NB4 (cell line): Measurements from ENCODE around the gene CPLX4.

DNA sequence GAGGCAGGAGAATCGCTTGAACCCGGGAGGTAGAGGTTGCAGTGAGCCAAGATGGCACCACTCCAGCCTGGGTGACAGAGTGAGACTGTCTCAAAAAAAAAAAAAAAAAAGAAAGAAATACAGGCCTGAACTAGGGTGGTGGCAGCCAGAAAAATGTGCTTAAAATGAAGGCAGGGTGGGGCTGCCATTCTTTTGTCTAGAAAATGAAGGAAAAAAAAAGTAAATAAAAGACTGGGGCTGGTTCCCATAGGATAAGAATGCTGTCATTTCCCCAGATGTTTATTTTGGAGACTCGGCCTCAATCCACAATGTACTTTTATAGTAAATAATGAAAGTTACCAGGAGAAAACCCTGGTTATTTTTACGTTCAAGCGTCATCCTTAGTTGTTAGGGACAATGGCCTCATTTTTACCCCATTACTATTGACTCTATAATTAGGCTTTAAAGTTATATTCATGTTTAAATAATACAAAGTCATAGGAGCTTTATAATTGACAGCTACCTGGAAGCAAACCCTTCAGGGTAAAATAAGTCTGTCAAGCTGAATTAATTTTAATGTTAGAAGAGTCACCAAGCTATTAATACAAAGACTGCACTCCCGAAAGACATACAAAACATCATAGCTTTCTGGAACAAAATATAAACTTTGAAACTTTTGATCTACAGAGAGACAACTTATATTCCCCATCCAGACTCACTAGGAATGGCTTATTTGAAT, 58.7 kb downstream of the ATP8B1 start:
- RRBS = no CpG with 5 or more reads among the region's 6 CpGs

GRCh38 chr18:57784505-57785244, 18.4 kb downstream of the ATP8B1 start:
- RRBS = 100% methylated on average over 3 of the region's 12 CpGs

GRCh38 chr18:57802812-57803135, 341 bp downstream of the ATP8B1 start:
- RRBS = 36% methylated on average over 30 of the region's 37 CpGs

DNA sequence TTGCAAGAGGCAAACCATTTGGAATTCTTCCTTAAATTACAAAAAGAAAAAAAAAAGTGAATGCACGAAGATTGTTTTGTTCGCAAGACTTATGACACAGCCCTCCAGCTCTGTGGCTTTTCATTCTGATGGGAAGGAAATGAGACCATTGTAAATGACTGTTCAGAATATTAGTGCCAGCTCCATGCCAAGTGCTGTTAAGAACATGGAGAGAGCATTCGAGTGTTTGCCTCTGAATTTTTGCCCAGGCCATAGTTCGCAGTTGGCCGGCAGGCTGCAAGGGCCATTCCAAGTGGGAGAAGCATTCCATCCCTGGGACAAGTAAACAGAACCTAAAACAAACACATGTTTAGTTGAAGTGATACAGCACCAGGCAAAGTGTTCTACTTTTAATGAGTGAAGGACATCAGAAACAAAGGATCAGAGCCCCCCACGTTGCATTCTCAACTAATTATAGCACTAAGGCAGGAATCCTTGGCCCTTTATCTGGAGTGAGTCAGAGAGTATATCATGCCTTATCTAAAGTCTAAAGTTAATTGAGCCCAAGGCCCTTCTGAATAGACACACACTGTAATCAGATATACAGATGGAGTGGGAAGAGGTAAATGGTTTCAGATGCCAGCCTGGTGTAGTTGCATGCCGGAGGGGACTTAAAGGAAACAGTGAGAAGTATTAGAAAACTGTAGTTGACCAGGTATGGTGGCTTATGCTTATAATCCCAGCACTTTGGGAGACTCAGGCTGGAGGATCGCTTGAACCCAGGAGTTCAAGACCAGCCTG, 53.2 kb downstream of the NEDD4L start:
- RRBS = no CpG with 5 or more reads among the region's 8 CpGs

DNA sequence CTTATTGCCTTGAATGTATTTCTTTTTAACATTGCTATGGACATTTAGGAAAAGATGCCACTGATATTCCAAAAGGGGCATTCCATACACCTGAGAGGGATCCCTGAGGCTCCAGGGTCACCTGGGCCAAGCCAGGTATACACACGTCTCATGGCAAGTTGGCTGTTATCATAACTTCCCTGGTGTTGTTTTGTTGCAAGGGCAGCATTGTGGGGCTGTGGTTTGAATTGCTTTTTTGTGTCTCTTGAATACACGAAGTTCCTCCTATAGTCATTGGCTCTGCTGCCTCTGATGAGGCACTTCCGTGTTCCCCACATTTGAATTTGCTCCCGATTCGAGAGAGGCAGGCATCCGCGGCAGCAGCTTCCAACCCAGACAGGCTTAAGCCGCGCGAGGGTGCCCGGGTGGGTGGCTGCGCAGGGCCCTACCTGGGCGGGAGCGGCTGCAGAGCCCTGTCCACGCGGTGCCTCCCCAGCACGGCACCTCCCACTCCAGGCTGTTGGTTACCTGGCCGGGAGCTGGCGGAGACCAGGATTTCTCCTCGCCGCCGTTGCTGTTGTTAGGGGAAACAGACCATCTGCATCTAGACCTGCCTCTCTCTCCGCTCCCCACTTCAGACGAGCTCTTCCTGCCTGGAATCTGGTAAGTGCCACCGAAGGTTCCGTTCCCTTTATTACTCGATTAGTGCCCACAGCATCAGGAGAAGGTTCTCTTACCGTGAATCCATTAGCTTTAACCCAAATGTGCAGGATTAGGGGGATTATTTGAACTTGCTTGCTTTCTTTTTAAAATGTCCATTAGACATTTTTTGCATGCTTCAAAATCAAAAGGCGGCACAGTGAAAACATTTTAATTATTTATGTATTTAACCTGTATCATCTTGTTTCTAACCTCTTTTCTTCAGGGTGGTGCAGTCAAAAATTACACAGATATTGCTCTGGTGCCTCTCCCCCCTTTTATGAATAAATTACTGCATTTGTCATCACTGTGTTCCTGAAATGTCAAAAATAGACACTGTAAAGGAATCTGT, 151.4 kb downstream of the NEDD4L start:
- RRBS = no CpG with 5 or more reads among the region's 29 CpGs

GRCh38 chr18:58276564-58277747, 232.9 kb downstream of the NEDD4L start:
- RRBS = no CpG with 5 or more reads among the region's 11 CpGs

- RRBS = 97% methylated on average over 8 of the region's 24 CpGs
These were observed 285.0 kb downstream of the NEDD4L start for GRCh38 chr18:58328870-58329519.

DNA sequence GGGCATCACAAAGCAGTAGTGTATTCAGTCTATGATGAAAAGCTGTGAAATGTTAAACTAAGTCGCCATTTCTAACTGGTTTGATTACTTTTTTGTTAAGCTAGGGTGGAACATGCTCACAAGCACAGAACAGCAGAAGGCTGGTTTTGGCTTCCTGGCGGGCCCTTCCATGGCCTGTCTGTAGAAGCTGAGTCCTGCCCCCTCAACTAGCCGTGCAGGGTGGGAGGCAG, 290.8 kb downstream of the ALPK2 start:
- RRBS = no CpG with 5 or more reads among the region's 3 CpGs

GRCh38 chr18:58402994-58403525, 225.8 kb downstream of the ALPK2 start:
- RRBS = no CpG with 5 or more reads among the region's 9 CpGs

DNA sequence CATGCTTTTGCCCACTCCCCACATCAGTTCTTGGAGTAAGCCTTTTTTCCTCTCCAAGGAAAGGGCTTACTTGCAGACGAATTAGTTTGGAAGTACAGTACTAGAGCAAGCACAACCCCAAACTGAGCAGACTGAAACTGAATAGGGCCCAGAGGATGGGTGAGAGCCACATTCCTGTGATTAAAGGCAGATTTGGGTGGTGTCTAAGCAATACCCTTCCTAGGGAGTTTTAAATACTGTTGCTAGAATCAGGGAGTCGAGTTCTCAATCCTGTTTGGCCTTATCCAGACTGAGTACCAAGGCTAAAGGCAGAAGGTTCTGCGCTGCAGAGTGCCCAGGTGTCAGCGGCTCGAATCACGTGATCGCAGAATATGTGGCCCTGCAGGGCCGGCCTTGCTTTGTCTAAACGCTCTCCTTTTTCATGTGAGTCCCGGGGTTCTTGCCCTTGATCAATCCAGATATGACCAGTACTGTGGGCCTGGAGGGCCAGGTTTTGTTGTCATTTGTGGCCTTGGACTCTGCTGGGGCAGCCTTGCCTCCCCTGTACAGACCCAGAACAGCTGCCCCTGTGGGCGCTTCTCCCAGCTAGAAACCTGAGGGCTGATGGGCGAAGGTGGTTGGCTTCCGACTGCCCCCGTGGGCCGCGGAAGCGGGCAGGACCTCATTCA, 225.2 kb downstream of the ALPK2 start:
- RRBS = no CpG with 5 or more reads among the region's 17 CpGs

DNA sequence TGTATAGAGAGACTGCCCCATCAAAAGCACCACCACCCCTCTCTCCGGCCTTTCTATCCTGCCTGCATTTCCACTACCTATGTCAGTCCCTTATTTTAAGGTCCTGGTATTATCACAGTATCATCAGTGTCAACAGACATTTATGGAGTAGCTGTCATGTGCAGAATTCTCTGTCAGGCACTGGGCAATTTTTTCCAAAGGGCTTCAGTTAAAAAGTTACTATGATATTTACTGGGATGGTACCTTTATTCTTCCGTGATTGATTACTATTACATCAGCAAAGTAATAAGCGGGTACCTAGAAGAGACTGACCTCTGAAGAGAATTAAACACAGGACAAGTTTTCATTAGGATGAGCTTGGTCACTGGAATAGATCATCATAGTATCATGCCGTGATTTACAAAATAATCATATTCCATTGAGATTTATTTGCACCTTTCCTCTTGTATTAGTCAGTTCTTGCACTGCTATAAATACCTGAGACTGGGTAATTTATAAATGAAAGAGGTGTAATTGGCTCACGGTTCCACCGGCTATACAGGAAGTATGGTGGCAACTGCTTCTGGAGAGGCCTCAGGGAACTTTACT, 88.2 kb downstream of the ALPK2 start:
- RRBS = no CpG with 5 or more reads among the region's 6 CpGs

DNA sequence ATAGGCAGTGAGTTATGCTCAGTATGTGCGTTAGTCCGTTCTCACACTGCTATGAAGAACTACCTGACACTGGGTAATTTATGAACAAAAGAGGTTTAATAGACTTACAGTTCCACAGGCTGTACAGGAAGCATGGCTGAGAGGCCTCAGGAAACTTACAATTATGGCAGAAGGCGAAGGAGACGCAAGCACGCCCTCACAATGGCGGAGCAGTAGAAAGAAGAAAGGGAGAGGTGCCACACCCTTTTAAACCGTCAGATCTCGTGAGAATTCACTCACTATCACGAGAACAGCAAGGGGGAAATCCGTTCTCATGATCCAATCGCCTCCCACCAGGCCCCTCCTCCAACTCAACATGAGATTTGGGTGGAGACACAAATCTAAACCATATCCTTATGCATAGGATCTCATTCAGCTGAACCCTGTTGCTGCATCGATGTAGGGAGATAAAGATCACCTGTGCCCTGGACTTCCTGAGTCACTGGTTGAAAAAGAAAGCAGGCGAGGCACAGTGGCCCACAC, 84.6 kb upstream of the ZNF532 start:
- RRBS = no CpG with 5 or more reads among the region's 13 CpGs

GRCh38 chr18:58789336-58790369, 75.0 kb upstream of the ZNF532 start:
- RRBS = 88% methylated on average over 3 of the region's 16 CpGs

GRCh38 chr18:58911537-58912145, 47.0 kb downstream of the ZNF532 start:
- RRBS = no CpG with 5 or more reads among the region's 10 CpGs

DNA sequence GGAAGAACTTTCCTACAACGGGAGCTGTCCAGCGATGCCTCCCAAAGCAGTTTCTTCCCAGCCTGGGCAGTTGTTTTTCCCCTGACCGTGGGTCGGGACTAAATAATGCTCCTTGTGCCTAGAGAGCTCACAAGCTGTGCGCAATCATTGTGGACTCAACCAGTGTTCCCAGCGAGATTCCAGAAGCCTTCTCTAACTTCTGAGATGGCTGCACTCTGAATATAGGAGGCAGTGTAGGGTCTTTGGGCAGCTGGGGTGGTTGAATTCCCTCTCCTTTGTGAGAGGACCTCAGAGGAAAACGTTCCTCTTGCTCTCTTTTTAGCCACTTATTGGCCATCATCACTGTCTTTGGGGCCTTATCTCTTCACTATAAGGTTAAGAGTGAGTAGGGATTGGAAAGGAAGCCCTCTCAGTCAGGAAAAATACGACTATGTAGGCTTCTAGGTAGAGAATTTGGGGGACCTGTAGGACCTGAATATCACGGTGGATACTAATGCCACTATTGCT, 828 bp downstream of the SEC11C start:
- RRBS = no CpG with 5 or more reads among the region's 9 CpGs

- RRBS = 12% methylated on average over 24 of the region's 61 CpGs
These were observed 4.2 kb downstream of the RAX start for GRCh38 chr18:59269043-59269531.

DNA sequence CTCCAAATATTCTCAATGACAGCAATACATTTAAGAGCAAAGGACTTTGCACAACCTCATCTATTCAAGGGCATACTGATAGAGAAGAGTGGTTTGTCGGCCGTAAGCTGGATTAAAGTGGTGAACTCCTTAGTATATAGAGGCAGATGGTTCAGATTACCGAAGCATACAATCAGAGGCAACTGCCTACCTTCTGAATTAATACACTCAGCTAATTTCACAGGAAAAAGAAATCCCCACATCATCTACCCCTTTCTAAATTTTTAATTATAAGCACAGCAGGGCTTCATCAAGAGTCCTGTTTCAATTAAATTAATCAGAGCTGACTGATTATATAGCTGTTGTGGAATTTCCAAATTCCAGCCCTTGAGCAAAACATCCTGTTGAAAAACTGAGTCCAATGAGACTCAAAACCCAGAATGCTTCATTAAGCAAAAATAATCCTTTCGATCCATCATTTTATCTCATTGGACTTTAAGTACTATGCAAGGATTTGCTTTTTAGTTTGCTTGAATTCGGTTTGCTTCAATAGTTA, at the start of gene CPLX4:
TSS of gene CPLX4 (minus strand) at position 109 of the 535 bp plus-strand sequence.
- RRBS = no CpG with 5 or more reads among the region's 5 CpGs

DNA sequence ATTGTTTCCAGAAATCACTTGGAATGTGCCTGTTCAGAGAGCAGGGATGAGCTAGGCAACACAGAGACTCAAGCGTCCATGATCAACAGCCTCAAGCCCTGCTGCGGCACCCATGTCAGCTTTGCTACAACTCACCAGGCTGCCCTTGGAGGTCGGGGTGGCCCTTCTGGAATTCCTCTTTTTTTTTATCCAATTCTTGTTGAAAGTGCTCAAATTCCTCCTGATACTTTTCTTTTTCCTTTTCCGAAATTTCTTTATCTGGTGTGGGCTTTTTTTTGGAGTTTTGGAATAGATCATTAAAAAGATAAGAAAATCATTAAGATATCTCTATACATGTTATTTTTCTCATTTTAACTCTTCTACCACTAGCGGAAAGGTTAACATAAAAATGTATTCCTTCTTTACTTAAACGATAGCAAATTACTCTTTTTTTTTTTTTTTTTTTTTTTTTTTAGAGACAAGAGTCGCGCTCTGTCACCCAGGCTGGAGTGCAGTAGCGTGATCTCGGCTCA, 13.2 kb downstream of the LMAN1 start:
- RRBS = no CpG with 5 or more reads among the region's 10 CpGs

DNA sequence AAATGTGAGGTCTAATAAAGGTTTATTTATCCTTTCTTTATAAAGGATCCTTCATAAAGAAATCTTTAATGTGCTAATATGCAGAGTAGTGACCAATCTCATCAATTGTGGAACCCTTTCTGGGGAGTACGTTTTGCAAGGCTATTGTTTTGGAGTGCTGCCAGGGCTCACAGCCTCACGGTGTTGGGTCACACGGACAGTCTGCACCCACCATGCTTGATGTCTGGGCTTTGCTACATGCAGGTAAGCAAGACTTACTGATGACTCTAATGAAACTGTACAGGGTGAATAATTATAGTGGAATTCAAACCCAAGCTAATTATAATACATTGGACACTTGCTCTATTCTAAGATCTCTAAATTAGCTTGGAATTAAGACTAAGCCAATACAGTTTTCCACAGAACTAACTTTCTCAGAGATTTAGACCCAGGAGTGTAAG, 7.5 kb downstream of the LMAN1 start:
- RRBS = no CpG with 5 or more reads among the region's 3 CpGs